ENCODE data around the gene FZD7.

- PRO-cap = bidirectional peak, plus-strand start at chr2:201232497, minus-strand start at chr2:201232355
These were observed 28.2 kb upstream of the CASP8 start for GRCh38 chr2:201232140-201232576.

- PRO-cap = no peak
These were observed 5.9 kb upstream of the CASP8 start for GRCh38 chr2:201254123-201255055.

DNA sequence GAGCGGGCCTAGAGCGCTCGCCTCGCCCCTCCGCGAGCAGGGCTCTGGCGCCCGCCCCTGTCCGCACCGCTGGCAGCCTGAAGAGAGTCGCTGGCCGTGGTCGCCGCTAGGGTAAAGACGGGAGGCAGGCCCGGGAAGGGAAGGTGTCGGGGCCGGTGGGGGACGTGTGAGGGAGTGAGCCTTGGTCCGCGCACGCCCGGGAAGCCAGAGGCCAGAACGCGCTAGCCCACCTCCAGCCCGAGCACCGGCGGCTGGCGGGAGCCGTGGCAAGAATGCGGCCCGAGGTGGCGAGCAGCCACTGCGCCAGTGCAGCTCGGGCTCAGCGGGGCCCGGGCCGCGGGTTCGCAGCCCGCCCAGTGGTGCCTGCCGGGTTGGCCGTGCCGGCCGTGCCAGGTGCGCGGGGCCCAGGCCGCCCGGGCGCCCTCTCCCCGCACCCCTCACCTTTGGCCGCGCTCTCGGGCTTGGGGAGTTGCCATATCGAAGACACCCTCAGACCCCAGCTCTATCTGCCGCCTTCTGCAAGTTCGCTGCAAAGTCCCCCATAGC, 361 bp downstream of the STRADB start:
- PRO-cap = unidirectional peak, plus-strand start at position 214 of the sequence

GRCh38 chr2:201723170-201723677, 24.8 kb upstream of the MPP4 start:
- PRO-cap = no peak

- PRO-cap = no peak
These were observed 1.1 kb downstream of the CDK15 start for GRCh38 chr2:201807351-201807938.

DNA sequence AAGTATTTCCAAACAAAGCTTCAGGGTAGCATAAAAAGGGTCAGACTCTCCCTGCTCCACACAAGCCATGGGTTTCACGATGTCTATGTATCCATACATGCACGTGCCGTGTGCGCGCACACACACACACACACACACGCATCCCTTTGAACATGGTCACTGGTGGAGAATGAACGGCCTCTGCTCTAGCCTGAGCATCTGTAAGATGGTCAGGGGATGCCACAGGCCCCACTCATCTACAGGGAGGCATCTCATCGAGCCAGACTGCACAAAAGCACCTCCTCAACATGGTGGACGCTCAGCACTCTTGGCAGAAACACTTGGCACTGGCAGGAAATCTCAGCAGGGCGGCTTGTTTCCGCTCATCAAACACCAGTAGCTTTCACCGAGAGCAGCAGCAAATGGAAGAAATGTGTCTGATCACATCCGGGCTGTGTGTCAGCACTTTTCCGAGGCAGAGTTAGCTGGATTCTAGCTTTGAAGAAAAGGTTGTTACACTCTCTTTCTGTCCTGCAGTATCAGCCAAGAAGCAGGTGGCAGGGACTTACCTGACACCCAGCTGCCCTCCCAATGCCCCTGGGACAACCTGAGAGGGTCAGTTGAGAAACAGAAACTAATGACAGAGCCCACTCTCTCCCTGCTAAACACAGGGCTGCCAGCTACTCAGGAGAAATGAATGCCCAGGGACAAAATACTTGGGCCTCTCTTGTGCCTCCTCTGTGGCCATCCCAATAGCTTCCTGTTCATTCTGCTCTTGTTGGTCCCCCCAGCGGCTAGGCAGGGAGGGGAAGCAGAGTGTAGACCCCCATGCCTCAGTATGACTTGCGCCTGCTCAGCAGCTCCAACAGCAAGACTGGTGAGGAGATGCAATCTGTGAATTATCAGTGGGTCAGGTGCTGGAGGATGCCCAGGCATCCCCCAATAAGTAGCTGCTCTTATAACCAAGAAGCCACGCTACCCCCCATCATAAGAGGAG, 68.9 kb upstream of the FZD7 start:
- PRO-cap = no peak

GRCh38 chr2:202033699-202034362, at the start of gene FZD7:
TSS of gene FZD7 (plus strand) at chr2:202033855.
- PRO-cap = unidirectional peak, plus-strand start at chr2:202033855

DNA sequence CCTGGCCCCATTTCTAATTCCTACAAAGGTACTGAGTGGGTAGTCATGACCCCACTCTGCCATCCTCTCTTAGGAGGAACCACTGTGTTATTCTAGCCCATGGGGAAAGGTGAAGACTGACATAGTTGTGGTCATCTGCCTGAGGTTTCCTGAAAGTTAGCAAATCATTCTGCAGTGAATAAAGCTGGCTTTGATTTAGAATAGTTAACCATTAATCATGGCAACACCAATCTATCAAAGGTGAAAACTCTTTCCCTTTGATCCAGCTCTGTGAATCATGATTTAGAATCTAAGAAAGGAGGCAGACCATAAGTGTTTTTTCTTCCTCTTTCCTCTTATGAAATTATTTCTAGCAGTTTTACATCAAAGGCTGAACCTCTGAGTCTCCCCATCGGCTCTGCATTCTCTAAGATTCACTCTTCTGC, 50.8 kb downstream of the SUMO1 start:
- PRO-cap = no peak

- PRO-cap = no peak
These were observed 10.7 kb downstream of the NOP58 start for GRCh38 chr2:202276333-202276611.

- PRO-cap = no peak
These were observed 22.9 kb downstream of the NOP58 start for GRCh38 chr2:202288465-202288863.

- PRO-cap = no peak
These were observed 125.8 kb downstream of the BMPR2 start for GRCh38 chr2:202501844-202502408.

GRCh38 chr2:202635240-202636493, 898 bp downstream of the FAM117B start:
- PRO-cap = bidirectional peak, plus-strand start at chr2:202635541, minus-strand start at chr2:202635475; unidirectional peak, minus-strand start at chr2:202635666; bidirectional peak, plus-strand start at chr2:202636021, minus-strand start at chr2:202635858; unidirectional peak, plus-strand start at chr2:202636232

GRCh38 chr2:203470374-203470871, 64.7 kb downstream of the RAPH1 start:
- PRO-cap = no peak

GRCh38 chr2:203583776-203584141, 48.7 kb upstream of the RAPH1 start:
- PRO-cap = no peak

DNA sequence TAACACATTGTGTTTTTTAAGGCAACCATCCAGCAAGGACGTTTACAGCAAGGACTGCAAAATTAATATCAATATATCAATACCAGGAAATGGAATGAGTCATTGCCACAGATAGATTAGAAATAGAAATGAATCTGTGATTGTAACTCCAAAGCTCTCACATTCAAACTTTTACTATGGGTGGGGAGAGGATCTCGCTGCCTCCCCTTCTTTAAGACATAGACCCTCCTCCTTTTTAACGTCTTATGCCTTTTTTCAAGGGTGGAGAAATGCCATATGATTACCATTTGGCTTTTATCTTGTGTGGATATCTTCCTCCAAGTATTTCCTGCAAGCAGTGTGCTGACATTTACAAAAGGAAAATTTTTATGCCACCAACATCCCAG, 3.9 kb downstream of the CD28 start:
- PRO-cap = no peak

GRCh38 chr2:203814479-203814991, 53.0 kb upstream of the CTLA4 start:
- PRO-cap = no peak

- PRO-cap = no peak
These were observed 31.7 kb upstream of the CTLA4 start for GRCh38 chr2:203835766-203836344.

DNA sequence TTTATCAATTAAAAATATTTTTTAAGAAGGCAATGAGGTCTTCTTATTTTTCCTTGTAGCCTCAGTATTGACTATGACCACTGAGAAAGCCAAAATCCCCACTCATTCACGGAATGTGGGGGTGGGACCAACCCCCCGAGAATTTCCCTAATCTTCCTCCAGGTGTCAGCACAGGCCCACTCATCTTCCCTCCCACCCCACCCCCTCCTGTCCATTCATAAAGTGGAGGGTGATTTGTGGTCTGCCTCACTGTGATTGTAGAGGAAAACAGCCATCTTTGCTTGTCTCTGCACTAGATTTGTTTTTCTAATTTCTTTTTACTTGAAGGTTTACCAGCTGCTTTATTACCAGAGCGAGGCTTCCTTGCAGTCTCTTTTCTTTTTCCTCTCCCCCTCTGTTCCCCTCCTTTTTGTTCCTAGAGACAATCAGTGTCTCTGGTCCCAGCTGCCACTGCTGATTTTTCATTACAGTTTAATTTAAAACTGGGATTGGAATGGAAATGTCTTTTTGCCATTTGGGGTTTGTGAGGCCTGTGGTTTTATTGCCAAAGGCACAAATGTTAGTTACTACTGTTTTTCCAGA, 171.8 kb downstream of the ICOS start:
- PRO-cap = no peak

GRCh38 chr2:204695214-204695959, 150.1 kb downstream of the PARD3B start:
- PRO-cap = no peak

GRCh38 chr2:204704616-204705350, 159.5 kb downstream of the PARD3B start:
- PRO-cap = no peak

Data from natural killer cell (primary cell).